SJCRH30 (cell line): ENCODE measurements around the gene VEZT.

DNA sequence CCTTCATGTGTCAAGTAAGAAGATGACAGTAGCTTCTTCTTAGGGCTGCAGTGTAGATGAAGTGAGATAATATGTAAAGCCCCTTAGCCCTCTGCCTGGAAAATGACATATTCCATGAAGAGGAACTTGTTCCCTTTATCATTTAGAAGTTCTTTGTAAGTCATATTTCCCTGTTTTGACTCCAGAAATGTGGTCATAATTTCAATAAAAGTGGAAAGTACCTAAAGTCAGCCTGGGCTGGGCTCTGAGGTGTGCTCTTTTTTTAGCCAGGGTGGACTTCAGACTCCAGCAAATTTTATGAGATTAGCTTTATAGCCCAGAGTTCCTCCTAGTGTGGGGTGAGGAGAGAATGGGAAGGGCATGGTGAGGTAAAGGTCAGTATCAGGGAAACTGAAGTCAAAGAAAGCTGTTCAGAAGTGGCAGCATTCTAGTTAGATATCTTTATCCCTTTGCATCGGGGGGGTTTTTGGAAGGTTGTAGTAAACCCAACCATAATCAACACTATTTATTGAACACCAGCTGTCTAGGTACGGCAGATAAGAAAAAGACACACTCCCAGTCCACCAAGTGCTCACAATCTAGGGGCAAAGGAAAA, 92.5 kb downstream of the TMCC3 start:
- RAMPAGE, long total RNA = no peak

GRCh38 chr12:94615808-94616851, 34.2 kb downstream of the TMCC3 start:
- RAMPAGE, long total RNA = no peak

GRCh38 chr12:94649071-94650276, 883 bp downstream of the TMCC3 start:
- RAMPAGE, long total RNA = no peak

- RAMPAGE, long total RNA = no peak
Observed at GRCh38 chr12:94707821-94708631, 57.7 kb upstream of the TMCC3 start.

DNA sequence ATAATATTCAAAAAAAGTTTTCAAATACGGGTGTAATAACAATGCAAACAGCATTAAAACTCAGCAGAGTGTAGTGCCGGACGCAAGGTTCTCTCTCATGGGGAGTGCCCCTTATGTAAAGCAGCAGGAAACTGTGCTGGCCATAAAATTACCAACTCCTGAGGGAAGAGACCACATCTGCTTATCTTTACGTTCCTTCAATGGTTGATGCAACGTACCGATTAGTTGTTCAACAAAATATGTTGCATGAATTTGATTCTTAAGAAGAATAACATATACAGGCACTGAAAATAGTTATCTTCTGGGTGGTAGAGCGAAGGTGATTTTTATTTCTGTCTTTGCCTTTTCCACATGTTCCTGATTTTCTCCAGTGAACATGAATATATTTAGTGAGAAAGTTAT, 118.8 kb upstream of the TMCC3 start:
- RAMPAGE, long total RNA = no peak

DNA sequence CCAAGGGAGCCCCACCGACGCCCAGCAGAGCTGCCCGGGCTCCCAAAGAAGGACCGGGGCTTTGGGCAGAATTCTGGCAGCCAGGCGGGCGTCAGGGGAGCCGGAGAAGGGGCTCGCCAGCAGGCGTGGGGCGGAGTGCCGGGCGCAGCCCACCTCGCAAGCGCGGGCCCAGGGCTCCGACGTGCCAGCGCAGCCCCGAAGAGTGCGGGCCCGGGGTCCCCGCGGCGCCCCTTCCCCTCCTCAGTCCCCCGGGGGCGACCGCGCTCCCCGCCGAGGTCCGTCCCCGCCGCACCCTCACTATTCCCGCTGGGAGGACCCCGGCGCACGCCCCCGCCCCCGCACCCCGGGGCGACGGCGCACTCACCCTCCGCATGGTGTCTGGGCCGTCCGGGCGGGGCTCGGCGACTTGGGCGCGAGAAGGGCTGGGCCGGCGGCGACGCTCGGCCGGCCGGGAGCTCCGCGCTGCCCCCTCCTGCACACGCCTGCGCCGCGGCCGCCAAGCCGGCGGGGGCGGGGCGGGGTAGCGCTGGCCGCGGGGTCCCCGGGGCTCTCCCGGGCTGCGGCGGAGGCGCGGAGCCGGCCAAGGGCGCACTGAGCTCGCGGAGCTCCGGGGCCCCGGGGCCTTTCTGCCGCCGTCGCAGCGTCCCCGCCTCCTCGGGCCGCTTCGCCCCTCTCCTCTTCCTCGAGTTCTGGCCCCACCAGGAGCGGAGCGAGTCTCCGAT, 130.1 kb downstream of the NDUFA12 start:
- RAMPAGE, long total RNA = no peak

- RAMPAGE, long total RNA = no peak
Observed at GRCh38 chr12:94953991-94954652, 49.4 kb downstream of the NDUFA12 start.

DNA sequence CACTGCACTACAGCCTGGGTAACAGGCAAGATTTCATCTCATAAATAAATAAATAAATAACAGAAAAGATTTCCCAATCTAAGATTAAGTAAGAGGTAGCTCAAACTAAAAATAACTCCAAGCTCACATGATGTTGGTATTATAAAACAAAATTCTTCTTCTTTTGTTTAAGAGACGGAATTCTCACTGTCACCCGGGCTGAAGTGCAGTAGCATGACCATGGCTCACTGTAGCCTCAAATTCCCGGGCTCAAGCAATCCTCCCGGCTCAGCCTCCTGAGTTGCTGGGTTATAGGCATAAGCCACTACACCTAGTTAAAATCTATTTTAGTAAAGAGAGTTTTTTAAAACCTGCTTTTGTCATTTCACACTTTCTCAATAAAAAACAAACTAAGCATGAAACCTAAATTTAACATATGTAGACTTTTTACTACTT, 58.6 kb upstream of the NR2C1 start:
- RAMPAGE, long total RNA = no peak

DNA sequence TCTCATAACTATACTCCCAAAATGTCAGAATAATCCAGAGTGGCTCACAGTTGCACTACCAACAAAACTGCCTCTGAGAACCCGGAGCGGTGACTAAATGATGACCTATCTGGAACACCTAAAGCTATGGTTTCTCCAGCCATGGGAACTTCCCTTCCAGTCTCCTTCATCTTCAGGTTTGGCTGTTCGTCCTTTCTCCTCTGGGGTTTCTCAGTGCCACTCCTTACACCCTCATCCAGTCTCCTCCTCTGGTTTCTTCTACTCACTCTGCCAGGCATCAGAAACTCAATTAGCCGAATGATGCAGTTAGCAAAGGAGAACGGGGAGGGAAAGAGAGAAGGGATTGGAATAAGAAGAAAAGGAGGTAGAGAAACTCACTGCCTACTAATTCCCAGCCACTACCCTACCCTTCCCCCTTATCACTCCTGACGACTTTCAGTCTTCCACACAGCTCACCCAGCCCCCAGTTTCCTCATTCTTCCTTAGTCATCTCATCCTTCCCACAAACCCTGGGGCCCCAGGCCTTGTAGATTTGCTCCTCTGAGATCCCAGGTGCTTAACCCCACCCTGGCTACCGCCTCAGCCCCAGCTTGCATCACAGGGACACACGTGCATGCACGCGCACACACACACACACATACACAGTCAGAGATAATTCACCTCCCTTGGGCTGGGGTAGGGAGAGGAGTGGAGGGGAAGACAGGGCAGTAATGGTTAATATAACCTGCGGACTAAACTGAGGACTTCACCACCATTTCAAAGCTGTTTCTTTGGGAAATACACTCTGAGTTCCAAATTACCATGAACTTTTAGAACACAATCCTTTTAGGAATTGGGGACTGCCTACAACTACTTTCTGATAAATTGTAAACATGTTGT, 12.9 kb downstream of the FGD6 start:
- RAMPAGE, long total RNA = no peak

DNA sequence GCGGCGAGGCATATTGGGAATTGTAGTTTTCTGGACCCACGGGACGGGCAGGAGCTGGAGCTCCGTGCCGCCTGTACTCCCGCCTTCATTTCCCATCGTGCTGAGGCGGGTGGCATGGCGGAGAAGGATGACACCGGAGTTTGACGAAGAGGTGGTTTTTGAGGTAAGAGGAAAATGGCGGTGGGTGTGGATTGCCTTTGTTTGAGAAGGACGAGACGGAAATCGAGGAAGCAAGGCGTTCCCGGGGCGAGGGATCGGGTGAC, at the start of gene VEZT:
TSS of gene VEZT (plus strand) at position 84 of the 263 bp plus-strand sequence.
- RAMPAGE, long total RNA = no peak

DNA sequence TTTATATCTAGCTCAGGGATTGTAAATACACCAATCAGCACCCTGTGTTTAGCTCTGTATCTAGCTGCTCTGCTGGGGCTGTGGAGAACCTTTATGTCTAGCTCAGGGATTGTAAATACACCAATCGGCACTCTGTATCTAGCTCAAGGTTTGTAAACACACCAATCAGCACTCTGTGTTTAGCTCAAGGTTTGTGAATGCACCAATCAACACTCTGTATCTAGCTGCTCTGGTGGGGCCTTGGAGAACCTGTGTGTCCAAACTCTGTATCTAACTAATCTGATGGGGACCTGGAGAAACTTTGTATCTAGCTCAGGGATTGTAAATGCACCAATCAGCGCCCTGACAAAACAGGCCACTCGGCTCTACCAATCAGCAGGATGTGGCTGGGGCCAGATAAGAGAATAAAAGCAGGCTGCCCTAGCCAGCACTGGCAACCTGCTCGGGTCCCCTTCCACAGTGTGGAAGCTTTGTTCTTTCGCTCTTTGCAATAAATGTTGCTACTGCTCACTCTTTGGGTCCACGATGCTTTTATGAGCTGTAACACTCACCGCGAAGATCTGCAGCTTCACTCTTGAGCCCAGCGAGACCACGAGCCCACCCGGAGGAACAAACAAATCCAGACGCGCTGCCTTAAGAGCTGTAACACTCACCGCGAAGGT, 93.7 kb upstream of the METAP2 start:
- RAMPAGE, long total RNA = no peak

- RAMPAGE, long total RNA = no peak
Observed at GRCh38 chr12:95636842-95637466, 85.7 kb upstream of the USP44 start.

- RAMPAGE, long total RNA = no peak
Observed at GRCh38 chr12:95647006-95647270, 95.7 kb upstream of the USP44 start.

GRCh38 chr12:95694223-95694689, 96.3 kb downstream of the NTN4 start:
- RAMPAGE, long total RNA = no peak

DNA sequence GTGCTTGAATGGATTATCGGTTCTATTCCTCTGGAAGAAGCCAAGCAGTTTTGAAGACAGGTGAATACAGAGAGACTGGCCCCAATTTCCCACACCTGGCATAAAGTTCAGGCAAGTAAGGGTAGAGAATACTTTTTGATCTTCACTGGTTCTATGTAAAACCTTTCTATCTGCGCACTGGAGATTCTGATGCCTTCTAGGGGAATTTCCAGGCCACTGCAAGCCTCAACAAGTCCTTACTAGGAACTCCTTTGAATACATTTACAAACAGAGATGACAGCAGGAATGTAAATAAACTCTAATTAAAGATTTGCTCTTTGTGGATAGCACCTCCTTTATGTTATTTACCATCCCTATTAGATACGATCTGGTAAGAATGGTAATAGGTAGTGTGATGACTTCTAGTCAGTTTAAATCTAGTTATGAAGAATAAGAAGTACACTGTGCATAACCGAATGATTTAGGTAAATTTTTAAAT, 69.2 kb downstream of the NTN4 start:
- RAMPAGE, long total RNA = no peak

- RAMPAGE, long total RNA = no peak
Observed at GRCh38 chr12:95861020-95861507, 2.3 kb downstream of the SNRPF start.

GRCh38 chr12:96072987-96074087, 38.0 kb upstream of the LTA4H start:
- RAMPAGE, long total RNA = no peak

DNA sequence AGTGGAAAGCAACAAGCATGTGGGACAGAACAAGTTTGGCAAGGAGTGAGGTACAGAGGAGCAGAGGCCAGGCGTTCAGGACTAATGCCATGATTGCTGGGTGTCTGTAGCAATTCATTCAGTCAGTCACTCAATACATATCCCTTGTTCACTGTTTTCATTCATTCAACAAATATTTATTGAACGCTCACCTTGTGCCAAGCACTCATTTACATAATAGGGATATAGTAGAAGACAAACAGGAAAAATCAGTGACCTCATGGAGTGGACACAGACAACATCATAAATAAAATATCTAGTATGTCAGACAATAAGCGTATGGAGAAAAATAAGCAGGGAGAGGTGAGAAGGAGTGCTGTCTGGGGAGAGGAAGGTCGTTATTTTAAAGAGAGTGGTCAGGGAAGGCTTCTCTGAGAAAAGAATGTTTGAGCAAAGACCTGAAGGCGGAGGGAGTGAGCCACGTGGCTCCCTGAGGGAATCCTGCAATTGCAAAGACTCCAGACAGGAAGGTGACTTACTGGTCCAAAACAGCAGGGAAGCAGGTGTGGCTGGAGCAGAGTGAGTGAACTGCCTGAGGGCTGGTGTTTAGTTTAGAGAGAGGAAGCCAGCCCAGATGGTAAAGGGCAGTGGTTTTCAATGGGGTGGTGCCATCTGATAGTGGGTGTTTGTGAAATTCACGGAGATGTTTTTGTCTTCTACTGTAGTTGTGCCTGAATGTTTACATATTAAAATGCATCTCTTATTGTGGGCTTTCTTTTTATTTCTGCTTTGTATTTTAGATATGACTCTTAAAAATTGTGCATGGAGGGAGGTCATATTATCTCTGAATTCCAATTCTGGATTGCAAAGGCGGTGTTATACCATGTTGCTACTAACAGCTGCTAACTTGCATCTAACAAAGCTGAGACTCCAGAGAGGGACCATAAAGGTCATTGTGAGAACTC, 58.8 kb upstream of the LTA4H start:
- RAMPAGE, long total RNA = no peak

GRCh38 chr12:96313137-96313689, 87.0 kb downstream of the CDK17 start:
- RAMPAGE, long total RNA = no peak

DNA sequence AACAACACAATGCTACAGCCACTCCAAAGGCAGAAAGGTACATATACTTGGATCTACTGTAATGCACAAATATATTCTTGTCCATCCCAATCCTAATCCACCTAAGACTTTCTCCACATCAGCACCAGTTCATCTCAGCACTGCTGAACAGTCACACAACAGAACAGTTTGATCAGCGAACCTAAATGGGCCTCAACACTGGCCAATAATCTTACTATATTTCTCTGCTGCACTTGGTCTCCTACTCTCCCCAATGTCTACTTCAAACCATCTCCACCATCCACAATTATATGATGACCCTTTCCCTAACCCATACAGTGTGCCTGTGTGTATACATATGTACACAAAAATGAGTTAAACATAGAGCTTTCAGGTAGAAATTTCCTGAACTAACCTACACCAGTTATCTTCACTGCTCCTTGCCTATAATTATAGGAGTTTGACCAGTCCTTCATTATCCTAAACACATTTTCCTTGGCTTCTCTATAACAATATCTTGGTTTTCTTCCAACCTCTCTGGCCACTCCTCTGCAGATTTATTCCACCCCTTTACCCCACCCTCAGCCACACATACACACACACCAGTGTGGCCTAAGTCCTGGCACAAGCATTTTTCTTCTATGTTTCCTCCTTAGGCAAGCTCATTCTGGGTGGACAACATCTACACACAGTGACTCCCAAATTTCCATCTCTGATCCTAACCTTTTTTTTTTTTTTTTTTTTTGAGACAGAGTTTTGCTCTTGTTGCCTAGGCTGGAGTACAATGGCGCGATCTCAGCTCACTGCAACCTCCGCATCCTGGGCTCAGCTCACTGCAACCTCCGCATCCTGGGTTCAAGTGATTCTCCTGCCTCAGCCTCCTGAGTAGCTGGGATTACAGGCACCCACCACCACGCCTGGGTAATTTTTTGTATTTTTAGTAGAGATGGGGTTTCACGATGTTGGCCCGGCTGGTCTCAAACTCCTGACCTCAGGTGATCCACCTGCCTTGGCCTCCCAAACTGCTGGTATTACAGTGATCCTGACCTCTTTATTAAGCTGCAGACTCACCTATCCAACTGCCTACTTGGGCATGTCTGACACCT, 25.1 kb downstream of the CDK17 start:
- RAMPAGE, long total RNA = no peak